Gallbladder (tissue), 1 donor: ENCODE measurements around a stretch of chr10.

GRCh38 chr10:22437193-22438424, 92.3 kb downstream of the SPAG6 start:
- PRO-cap = bidirectional peak, plus-strand start at chr10:22437341, minus-strand start at chr10:22437350; bidirectional peak, plus-strand start at chr10:22437579, minus-strand start at chr10:22437595; unidirectional peak, minus-strand start at chr10:22438070

GRCh38 chr10:22541157-22542496, 172.8 kb downstream of the PIP4K2A start:
- PRO-cap = no peak

DNA sequence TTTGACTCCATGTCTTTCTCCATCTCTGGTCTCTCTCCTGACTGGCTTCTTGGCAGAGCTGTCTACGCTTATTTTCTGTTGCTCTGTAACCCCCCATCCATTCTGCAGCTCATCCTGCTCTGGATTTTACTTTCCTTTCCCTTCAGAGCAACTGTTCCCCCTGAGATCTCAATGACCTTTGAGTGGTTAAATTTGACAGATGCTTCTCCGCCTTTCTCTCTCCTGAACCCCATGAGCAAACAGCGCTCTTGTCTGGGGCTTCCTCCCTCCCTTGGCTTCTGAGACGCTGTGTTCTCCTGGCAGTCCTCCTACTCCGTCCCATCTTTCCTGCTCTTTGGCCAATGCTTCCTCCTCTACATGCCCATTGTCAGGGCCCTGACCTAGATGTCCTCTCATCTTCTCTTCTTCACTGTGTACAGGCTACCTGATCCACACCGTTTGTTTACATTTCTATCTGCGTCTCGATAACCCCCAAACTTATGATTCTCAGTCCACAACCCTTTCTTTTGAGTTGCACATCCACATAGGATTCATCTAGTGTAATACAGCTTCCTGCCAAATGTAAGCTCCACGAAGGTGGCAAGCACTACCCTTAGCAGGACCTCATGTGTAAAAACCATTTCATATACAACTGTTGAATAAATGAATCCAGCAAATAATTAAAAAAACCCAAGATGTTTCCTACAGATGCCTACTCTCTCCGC, 136.0 kb downstream of the PIP4K2A start:
- PRO-cap = no peak

- PRO-cap = no peak
These were observed 88.8 kb downstream of the PIP4K2A start for GRCh38 chr10:22625426-22626113.

GRCh38 chr10:22633514-22634022, 80.8 kb downstream of the PIP4K2A start:
- PRO-cap = no peak

- PRO-cap = no peak
These were observed 68.0 kb downstream of the PIP4K2A start for GRCh38 chr10:22646190-22646968.

DNA sequence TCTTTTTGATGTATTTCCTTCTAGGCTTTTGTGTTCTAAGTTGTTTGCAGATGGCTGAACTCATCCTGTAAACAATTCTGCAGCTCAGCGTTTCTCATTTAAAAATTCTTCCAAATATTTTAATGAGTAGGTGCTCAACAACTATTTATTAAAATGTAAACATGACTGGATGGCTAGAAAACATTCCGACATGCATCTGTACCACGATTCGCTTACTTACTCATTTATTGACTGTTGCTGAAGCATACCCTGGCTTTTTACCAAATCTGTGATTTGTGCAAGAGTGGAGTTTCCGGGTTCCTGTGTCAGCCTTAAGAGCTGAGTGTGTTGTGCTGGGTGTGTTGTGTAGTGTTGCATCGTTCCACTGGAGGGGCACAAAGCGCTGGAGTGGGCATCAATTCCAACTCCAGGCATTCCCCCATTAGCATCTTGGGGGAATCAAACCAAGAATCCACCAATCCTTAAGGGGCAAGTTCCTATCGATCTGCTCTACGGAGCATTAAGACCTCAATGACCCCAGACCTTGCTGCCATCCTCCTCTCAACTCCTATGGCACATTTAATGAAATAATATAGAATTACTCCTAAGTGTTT, 58.7 kb downstream of the PIP4K2A start:
- PRO-cap = no peak

GRCh38 chr10:22681627-22682350, 32.6 kb downstream of the PIP4K2A start:
- PRO-cap = no peak

DNA sequence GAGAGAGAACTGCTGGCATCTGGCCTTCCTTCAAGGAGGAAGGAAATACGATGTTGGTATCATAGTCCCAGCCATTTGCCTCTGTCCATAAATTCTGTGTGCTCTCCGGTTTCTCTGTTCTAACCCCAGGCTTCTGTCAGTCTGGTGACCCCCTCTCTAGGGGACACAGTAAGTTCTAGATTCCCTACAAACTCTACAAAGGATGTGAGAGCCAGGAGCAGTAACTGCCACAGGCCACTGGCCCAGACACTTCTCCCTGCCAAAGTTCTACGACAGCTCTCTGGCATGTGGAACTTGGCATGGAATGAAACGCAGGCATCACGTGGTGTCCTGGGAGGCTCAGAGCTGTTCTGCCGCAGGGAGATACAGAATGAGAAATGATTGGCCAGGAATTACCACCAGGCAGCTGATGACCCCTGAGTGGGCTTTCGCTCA, 29.9 kb upstream of the MSRB2 start:
- PRO-cap = unidirectional peak, minus-strand start at position 254 of the sequence

- PRO-cap = no peak
These were observed 27.9 kb upstream of the MSRB2 start for GRCh38 chr10:23067515-23067831.

DNA sequence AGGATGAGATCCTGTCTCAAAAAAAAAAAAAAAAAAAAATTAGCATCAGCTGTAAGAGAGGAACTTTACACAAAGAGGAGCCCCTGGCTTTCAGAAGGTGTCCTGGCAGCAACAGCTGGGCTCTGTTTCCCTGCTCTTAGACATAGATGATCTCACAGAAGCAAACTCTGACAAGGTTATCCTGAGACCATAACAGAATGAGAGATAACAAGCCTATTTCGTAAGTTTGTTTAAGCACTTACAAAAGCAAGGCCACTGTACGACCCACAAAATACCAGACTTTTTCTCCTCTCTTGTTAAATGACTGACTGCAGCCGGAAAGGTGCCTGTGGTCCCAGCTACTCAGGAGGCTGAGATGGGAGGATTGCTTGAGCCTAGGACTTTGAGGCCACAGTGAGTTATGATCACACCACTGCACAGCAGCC, 33.3 kb upstream of the OTUD1 start:
- PRO-cap = no peak

GRCh38 chr10:24115252-24115881, 93.6 kb upstream of the KIAA1217 start:
- PRO-cap = no peak

GRCh38 chr10:24115893-24116194, 93.1 kb upstream of the KIAA1217 start:
- PRO-cap = no peak

- PRO-cap = no peak
These were observed 89.5 kb upstream of the KIAA1217 start for GRCh38 chr10:24119299-24119906.

GRCh38 chr10:24259401-24259924, 50.5 kb downstream of the KIAA1217 start:
- PRO-cap = no peak

- PRO-cap = no peak
These were observed 174.5 kb downstream of the KIAA1217 start for GRCh38 chr10:24382890-24384381.

DNA sequence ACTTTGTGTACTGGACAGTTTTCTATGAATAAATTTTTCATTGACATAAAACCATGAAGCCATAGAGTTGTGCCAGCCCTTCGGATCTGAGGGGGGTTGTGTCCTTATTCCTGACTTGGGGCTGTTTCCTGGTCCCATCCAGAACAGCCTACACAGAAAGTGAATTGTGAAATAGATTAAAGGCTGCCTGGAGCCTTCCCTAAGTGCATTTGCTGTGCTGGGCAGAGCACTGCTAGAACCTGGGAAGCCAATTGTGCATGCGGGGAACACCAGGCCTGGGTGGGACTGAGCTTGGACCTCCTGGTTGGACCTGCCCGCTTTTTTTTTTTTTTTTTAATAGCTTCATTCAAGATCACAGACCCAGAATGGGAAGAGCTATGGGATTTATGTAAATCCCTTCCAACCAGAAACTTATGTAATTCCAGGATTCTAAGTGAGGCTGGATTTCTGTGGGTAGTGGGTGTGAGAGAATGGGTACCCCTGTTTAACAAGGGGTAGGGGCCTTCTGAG, 238.9 kb downstream of the ARHGAP21 start:
- PRO-cap = no peak

DNA sequence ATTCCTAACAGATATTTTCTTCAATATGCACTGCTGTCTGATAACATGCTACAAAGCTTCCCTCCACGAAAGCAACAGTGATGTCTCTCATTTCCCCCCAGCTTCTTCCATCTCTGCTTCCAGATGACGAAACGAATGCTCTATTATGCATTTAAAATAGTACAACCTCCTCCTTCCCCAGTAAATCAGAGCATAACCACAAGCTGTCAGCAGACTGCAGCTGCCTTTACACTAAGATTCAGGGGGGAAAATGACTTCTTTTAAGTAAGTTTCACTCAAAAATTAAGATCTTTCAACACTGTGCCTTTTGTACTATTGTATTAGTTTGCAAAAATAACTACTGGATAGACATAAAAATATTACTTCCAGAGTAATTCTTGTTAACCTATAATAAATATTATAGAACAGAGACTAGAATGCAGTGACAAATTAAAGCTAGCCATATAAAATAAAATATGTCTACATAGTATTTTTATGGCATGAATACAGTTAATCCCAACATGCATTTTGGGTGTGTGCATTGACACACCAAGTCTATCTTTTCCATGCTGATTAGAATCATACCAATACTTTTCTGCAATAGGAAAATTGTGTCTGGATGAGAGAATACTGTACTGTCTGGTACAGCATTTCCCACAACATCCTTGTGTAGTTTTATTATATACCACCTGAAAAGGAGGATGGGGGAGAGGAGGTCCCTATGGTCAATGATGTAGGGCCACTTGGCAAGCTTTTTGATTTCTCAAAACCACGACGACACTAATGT, 100.5 kb downstream of the ARHGAP21 start:
- PRO-cap = no peak

- PRO-cap = bidirectional peak, plus-strand start at chr10:24722900, minus-strand start at chr10:24722744
These were observed 1.1 kb downstream of the ARHGAP21 start for GRCh38 chr10:24722497-24723019.

DNA sequence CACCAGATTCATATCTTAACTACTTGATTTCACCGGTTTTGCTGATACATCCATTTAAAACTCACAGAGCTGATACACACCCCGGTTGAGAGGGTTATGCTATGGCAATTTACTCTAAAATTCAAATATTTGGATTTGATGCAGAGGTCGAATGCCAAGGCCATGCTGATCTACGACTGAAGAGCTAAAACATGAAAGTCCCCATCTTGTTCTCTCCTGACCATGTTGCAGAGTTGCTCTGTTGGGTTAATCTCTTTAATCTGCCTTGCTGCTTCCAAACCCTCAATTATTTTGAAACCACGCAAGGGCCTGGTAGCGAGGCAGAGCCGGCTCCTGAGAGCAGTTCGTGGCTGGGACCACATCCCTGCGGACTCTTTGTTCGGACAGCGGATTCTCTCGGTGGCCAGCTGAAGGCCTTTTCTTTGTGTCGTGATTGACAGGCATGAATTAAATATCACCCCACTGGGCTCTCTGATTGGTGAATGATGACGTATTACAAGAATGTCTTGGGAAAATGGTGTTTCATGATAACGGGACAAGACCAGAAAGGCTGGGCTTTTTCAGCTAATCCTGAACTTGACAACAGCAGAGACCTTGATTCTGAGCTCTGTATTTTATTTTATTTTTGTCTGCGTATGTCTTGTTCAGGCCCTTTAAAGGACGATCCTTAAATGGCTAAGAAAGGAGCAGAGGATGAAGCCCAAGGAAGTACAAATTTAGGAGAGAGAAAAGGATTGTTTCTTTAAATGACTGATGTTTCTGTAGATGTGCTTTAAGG, 66.9 kb upstream of the ARHGAP21 start:
- PRO-cap = no peak